ENCODE data around the gene C18orf25.

GRCh38 chr18:46173097-46174436, at the start of gene C18orf25:
TSS of gene C18orf25 (plus strand) at chr18:46174034.
- PRO-cap, result bidirectional peak, plus-strand start at chr18:46174096, minus-strand start at chr18:46173971
- RAMPAGE, long total RNA, 2 experiments, result start-site peak on the plus strand in 2 of 2 experiments, at chr18:46174037-46174097 at its widest, 136 to 362 reads per replicate

DNA sequence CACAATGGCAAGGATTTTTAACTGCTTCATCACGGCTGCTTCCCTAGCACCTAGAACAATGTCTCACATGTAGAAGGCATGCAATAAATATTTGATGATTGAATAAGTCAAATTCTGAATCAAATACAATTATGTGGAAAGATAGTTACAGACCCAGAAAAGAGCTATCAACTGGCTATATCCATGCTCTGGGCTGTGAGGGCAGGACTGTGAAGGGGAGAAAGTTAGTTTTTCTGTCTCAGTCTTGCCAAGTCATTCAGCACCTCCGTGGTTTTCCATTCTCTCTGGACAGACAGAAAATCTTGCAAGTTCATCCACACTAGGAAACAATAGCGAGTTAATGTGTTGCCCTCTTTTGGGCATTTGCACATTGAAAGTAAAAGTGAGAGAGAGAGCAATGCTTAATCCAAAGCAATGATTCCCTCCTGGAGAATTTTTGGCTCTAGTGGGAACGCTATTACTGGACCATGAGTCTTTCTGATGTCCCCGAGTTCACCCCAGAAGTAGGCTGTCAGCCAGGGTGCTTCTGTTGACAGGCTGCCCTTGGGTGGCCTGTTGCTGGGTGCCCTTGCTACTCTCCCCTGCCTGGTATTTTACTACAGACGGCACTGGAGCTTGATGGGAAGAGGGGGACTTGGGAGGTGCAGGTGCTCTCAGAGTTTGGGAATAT, 84.9 kb downstream of the RNF165 start:
- PRO-cap, result no peak
- RAMPAGE, long total RNA, 2 experiments, result no peak in any of the 2 experiments

DNA sequence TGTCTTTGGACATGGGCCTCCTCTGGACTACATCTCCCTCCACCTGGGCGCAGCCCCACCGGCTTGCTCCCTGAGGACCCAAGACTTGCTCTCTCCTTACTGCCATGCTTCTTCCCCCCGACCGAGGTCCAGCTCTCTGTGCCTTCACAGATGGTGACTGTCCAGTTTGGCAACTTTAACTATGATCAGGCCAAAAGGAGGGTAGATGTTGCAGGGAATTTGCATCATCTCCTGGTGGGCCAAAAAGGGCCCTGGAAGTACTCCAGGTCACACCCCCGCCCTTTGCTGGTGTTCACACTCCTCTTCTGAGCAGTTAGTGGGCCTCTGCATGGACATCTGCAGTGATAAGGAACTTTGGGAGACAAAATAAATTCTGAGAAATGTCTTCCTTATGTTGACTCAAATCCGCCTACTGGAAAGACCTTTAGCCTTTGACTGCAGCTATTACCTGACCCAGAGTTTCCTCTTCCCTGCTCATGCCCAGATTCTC, 88.7 kb downstream of the RNF165 start:
- PRO-cap, result no peak
- RAMPAGE, long total RNA, 2 experiments, result no peak in any of the 2 experiments

- PRO-cap, result no peak
- RAMPAGE, long total RNA, 2 experiments, result no peak in any of the 2 experiments
Measured at GRCh38 chr18:46658113-46658450, 1.1 kb upstream of the LOXHD1 start.

GRCh38 chr18:46805912-46806439, 49.1 kb upstream of the ST8SIA5 start:
- PRO-cap, result no peak
- RAMPAGE, long total RNA, 2 experiments, result no peak in any of the 2 experiments

- PRO-cap, result no peak
- RAMPAGE, long total RNA, 2 experiments, result no peak in any of the 2 experiments
Measured at GRCh38 chr18:46823219-46823835, 66.5 kb upstream of the ST8SIA5 start.

DNA sequence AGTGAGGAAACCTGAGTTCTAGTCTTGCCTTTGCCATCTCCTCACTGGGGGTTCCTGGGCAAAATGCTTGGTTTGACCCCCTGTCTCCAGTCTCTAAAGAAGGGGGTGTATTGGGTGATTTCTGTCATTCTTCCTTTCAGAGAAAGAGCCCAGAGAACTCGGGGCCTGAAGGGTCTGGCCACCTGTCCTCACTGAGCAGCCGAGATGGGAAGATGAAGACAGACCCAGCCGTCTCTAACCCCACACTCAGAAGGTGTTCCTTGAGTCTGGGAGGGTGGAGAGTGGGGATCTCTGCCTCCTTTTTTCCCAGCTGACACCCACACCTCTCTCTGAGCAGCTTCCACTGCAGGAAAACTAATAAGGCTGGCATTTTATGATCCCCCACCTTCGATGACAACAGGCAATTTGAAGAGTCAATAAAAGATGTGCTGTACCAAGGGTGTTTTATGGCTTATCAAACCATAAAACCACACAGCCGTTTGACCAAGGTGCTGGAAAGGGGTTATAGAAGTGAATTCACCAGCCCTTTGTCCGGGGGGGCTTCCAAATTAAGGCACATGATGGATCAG, 213.8 kb downstream of the SMAD2 start:
- PRO-cap, result no peak
- RAMPAGE, long total RNA, 2 experiments, result no peak in any of the 2 experiments

- PRO-cap, result no peak
- RAMPAGE, long total RNA, 2 experiments, result no peak in any of the 2 experiments
Measured at GRCh38 chr18:48135571-48136119, 205.2 kb upstream of the SMAD2 start.

GRCh38 chr18:48324630-48325156, 84.5 kb downstream of the ZBTB7C start:
- PRO-cap, result no peak
- RAMPAGE, long total RNA, 2 experiments, result no peak in any of the 2 experiments

DNA sequence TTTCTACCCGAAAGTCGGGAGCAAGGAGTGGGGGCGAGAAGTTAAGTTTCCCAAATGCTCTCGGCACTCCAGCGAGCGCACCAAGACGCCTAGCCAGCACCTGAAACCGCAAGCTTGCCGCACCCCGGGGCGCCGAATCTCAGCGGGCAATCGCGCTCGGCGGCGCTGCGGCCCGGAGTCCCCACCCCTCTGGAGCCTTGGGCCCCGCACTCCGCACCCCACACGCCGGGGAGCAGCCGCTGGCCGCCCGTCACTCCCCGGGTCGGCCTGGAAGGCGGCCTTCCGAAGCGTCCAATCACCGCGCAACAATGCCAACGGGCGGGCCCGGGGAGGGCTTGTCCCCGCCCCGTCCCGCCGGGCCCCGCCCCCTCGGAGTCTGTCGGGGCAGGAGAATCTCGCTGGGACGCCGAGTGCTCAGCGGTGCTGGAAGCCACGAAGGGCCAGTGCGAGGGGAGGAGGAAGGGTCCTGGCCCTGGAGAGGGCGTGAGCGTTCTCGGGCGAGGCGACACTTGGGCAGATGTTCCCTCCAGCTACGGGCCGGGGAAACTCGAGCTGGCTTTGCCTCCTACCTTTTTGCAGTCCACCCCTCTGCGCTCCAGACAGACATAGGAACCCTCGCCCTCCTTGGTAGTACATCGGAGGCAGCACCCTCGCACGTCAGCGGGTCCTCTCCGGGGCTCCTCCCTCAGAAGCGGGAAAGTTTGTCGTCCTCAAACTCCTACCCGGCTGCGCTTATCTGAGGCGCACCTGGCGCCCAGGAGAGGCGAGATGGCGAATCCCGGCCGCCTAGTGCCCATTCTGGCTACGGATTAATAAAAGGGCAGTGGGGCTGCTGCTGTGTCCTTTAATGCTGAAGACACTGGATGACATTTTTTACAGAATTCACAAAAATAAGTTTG, 1.2 kb upstream of the ZBTB7C start:
- PRO-cap, result bidirectional peak, plus-strand start at position 401 of the sequence, minus-strand start at position 191 of the sequence
- RAMPAGE, long total RNA, 2 experiments, result no peak in any of the 2 experiments

DNA sequence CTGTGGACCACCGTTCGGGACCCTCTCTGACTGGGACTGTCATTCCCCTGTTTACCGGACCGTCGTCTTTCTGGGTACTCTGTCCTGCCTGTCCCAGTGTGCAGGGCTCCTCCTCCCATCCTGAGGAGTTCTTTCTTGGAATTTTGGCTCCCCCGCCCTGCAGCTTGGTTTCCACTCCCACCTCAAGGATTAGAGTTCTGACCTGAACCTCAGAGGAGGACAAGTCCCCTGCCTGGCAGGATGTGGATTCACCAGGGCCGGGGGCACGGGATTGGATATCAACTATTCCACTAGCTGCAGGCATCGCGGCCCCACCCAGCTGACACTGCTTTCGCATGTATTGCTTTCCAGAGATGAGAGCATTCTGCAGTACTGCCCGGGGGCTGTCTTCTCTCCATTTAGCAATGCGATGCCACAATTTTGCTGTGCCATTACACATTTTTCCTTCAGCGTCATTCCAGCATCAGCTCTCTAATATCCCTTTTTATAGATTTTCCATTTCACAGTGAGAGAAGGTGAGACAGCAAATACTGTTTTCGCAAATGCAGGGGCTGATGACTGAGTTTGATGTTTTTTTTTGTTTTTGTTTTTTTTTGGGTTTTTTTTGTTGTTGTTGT, 41.9 kb downstream of the CTIF start:
- PRO-cap, result no peak
- RAMPAGE, long total RNA, 2 experiments, result no peak in any of the 2 experiments

DNA sequence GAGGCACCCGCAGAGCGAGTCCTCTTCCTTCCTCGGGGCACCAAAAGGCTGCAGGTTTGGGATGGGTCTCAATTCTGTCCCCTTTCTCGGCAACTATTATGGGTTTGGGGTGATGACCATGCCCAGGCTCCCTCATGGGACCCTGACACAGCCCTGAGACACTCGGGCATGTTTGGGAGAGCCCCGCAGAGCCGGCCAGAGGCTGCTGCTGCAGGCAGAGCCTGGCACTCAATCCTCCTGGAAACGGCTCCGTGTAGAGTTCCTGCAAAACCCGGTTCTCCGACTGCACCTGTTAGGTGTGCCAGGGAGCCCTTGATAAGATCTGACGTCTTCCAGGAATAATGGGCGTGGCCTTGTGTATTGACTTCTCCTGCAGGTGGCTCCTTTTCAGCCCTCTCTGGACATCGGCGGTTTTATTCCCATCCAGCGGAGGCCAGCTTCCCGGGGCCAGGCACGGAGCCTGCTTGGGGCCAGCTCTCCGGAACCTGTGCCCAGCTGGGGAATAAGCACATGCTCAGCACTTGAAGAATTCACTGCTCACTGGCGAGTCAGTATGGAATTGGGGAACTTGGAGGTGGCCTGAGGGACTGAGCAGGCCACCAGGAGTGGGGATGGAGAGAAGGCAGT, 77.2 kb downstream of the CTIF start:
- PRO-cap, result no peak
- RAMPAGE, long total RNA, 2 experiments, result no peak in any of the 2 experiments

GRCh38 chr18:48749709-48750201, 201.0 kb downstream of the SMAD7 start:
- PRO-cap, result no peak
- RAMPAGE, long total RNA, 2 experiments, result no peak in any of the 2 experiments

DNA sequence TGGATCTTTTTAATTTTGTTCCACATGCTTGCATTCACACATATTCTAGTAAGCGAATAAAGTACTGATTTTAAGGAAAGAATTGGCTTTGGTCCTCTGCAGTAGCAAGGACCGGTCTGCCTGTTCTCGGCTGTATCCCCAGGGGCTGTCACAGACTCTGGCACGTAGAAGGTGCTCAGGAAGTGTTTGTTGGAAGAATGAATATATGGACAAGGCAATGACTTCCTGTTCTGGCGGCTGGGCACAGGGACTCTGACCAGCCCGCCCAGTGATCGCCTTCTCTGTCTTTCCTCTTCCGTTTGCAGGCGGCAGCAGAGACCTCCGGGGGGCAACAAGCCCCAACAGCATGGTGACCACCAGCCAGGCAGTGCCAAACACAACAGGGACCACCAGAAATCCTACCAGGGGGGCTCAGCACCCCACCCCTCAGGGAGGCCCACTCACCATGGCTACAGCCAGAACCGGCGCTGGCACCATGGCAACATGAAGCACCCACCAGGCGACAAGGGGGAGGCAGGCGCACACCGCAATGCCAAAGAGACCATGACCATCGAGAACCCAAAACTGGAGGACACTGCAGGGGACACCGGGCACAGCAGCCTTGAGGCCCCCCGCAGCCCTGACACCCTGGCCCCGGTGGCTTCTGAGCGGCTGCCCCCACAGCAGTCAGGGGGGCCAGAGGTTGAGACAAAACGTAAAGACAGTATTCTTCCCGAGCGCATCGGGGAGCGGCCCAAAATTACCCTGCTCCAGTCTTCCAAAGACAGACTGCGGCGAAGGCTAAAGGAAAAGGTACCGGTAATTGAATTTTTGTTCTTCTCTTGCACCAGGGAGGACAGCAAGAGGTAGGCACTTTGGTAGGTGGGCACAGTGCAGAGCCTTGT, 192.9 kb downstream of the SMAD7 start:
- PRO-cap, result no peak
- RAMPAGE, long total RNA, 2 experiments, result no peak in any of the 2 experiments

- PRO-cap, result no peak
- RAMPAGE, long total RNA, 2 experiments, result no peak in any of the 2 experiments
Measured at GRCh38 chr18:48762767-48763475, 187.8 kb downstream of the SMAD7 start.

GRCh38 chr18:48825314-48825825, 125.4 kb downstream of the SMAD7 start:
- PRO-cap, result no peak
- RAMPAGE, long total RNA, 2 experiments, result no peak in any of the 2 experiments

DNA sequence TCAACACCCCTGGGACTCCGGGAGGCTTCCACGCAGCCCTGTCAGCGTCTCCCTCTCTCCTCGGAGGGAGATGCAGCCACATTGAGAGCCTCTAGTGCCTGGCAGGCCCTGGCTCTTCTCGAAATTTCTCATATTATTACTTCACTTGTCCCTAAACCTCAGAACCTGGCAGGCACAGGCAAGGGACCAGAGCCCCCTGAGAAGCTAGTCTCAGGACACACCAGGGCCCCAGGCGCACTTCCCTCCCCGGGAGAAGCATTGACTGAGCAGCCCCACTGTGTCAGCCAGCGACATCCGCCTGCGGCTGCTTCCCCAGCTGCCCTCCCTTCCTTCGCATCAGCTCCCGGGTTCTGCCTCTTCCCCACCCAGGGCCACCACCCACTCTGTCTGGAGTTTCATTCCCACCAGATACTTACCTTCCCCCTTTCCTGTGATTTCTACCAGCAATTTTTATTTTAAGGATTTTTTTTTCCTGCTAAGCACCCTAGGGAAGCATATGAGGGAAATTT, 99.3 kb downstream of the SMAD7 start:
- PRO-cap, result no peak
- RAMPAGE, long total RNA, 2 experiments, result no peak in any of the 2 experiments

- PRO-cap, result no peak
- RAMPAGE, long total RNA, 2 experiments, result no peak in any of the 2 experiments
Measured at GRCh38 chr18:48942236-48943133, 8.3 kb downstream of the SMAD7 start.

DNA sequence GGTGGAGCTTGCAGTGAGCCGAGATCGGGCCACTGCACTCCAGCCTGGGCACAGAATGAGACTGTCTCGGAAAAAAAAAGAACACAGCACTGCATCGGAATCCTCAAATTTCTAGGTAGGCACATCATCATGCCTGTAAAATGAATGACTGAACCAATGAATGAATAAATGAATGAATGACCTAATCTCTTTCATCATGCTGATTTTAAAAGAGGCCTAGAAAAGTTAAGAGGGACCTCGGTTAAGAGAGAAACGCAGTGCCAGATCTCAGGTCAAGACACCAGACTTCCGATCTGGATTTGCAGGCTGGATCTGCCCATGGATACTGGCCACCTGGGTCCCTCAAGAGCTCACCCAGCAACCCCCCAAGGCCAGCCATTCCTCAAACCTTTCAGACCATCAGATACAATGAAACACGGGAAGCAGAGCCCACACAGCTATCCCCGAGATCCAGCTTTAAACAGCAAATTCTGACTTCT, 5.3 kb downstream of the SMAD7 start:
- PRO-cap, result no peak
- RAMPAGE, long total RNA, 2 experiments, result no peak in any of the 2 experiments

DNA sequence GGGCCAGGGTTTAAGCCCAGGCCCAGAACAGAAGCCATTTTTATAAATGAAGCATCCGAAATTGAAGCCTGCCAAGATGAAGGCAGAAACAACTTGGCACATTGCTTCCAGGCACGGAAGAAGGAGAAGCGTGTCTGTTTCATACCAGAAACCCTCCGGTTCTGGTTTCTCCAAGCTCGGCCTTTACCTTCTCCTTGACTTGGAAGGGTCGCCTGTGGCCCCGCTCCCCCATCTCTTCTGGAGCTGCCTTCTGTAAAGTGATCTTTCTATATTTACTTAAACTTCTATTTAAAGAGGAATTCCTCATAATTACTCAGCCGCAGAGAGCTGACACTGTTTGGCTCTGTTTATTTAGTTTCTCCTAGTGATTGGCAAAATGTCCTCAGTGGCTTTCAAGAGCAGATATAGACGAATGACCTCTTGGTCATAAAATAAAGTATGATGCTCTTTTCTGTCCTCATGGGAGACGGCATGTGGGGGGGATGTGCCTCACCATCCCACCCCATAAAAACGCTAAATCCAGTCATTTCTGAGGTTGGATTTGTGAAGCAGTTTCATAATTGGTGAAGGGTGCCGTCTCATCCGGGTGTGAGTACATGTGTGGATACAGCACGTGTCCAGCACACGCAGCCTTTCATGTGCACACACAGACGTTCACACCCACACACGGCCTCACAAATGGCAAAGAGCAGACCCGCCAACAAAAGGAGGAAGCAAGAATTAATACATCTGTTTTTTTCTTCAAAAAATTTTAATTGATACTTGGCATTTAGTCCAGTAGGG, 43.3 kb upstream of the SMAD7 start:
- PRO-cap, result unidirectional peak, minus-strand start at position 239 of the sequence
- RAMPAGE, long total RNA, 2 experiments, result no peak in any of the 2 experiments

Measured in lower leg skin (tissue), 2 donors.